Diencephalon (tissue), 2 donors: Measurements from ENCODE around the genes RSPH10B and NXPH1.

GRCh38 chr7:5970372-5970814 is at the start of gene RSPH10B:
TSS of gene RSPH10B (minus strand) at chr7:5970689.
- RAMPAGE, long total RNA, result no peak

- RAMPAGE, long total RNA, result no peak
Measured at GRCh38 chr7:6055345-6055734, 3.6 kb downstream of the EIF2AK1 start.

GRCh38 chr7:6106257-6106954 is 1.7 kb downstream of the USP42 start:
- RAMPAGE, long total RNA, result no peak

GRCh38 chr7:6269542-6269790 is 3.0 kb downstream of the CYTH3 start:
- RAMPAGE, long total RNA, result no peak

DNA sequence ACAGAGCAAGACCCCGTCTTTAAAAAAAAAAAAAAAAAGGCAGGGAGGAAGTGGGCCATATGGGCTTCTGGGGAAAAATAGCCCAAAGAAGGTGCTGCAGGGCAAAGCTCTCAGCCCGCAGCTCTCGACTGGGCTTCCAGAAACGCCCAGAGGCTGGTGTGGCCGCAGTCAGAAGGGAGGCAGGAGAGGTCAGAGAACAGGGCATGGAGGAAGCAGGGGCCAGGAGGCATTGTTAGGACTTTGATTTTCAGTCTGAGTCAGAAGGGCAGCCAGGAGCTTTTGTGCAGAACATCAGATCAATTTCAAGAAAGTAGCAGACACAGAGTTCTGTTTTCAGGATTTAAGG is 35.3 kb upstream of the CYTH3 start:
- RAMPAGE, long total RNA, result no peak

DNA sequence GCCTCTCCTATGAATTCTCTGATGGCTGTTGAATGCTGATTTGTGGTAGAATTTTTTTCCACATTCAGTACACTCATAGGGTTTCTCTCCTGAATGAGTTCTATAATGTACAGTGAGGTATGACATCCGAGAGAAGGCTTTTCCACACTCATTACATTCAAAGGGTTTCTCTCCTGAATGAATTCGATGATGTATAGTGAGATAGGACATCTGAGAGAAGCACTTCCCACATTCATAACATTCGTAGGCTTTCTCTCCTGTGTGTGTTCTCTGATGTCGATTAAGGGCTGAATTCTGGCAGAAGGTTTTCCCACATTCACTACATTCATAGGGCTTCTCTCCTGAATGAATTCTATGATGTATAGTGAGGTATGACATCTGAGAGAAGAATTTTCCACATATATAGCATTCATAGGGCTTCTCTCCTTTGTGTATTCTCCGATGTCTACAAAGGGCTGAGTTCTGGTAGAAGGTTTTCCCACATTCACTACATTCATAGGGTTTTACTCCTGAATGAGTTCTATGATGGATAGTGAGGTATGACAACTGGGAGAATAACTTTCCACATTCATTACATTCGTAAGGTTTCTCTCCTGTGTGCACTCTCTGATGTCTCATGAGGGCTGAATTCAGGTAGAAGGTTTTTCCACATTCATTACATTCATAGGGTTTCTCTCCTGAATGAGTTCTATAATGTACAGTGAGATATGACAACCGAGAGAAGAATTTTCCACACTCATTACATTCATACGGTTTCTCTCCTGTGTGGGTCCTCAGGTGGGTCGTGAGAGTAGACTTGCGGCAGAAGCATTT is 15.7 kb downstream of the ZNF12 start:
- RAMPAGE, long total RNA, result no peak

GRCh38 chr7:6729270-6729978 is 22.7 kb upstream of the ZNF12 start:
- RAMPAGE, long total RNA, result no peak

DNA sequence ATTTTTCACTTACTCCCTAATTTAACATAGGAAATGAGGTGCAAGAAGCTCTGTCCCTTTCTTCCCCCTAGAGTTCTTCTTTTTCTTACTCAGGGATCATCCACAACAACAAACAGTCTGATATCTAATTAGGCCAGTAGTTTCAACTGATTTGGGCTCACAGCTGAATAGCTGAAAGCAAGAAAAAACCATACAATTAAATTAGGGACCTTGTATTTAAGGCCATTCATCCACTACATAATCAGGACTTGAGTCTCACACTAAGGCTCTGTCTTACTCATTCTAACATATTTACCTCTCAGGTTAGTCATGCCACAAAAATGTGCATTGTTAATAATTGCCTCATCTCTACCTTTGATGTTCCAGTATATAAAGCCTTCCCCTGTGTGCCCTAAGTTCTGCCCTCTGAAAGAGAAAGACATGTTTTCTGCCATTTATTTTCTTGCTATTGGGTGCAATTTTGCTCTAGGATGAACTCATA is 5.4 kb upstream of the C1GALT1 start:
- RAMPAGE, long total RNA, result no peak

DNA sequence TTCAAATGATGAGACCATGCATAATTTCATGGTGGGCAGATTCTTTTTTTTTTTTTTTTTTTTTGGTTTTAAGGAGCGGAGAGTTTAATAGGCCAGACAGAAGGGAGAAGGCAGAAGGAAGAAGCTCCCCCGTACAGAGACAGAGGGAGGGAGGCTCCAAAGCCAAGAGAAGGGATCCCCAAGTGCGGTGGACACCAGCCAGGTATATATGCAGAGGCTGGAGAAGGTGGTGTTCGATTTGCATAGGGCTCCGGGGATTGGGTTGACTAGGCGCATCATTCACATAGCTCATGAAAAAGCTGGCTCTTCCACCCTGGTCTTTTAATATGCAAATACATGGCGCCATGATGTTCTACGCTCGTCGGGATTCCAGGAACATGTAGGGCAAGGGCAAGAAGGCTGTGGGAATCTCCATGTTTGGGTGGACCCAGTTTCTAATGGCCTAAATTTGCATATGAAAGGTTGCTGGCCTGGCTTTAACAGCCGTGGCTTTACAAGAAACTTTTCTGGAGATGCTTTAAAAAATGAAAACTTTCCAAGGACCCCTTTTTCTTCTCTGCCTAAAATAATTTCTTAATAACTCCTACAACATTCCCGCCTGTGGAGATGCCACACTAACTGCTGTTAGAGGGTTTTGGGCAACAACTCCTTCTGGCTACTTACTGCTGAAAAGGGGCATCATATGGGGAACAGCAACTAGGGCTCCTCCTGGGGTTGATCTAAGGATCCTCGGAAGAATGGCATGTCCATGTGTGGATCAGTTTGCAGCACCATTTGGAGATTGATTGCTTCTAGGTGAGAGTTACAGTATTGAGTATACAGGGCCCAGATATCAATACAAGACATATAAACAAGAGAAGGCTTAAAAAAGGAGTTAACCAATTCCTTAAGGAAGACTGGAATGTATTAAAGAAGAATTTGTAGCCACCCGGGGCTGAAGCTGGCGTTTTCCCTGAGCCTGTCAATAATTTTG is 28.3 kb downstream of the C1GALT1 start:
- RAMPAGE, long total RNA, result no peak

GRCh38 chr7:7569684-7570235 is 3.1 kb downstream of the MIOS start:
- RAMPAGE, long total RNA, result no peak

- RAMPAGE, long total RNA, result no peak
Measured at GRCh38 chr7:7573325-7573944, 6.8 kb downstream of the MIOS start.

GRCh38 chr7:7641996-7642502 is 1.5 kb downstream of the UMAD1 start:
- RAMPAGE, long total RNA, result no peak

DNA sequence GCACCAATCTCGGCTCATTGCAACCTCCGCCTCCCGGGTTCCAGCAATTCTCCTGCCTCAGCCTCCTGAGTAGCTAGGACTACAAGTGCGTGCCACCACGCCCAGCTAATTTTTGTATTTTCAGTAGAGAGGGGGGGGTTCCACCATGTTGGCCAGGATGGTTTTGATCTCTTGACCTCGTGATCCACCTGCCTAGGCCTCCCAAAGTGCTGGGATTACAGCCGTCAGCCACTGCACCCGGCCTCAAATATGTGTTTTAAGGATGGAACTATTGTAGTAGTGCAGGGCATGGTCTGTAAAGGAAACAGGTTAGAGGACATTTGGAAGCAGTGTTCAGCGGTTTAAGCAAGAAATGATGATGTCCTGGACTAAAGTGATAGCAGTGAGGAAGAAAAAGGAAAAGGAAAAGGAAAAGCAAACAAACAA is 12.7 kb upstream of the RPA3 start:
- RAMPAGE, long total RNA, result no peak

GRCh38 chr7:7795272-7795723 is 76.9 kb upstream of the RPA3 start:
- RAMPAGE, long total RNA, result no peak

DNA sequence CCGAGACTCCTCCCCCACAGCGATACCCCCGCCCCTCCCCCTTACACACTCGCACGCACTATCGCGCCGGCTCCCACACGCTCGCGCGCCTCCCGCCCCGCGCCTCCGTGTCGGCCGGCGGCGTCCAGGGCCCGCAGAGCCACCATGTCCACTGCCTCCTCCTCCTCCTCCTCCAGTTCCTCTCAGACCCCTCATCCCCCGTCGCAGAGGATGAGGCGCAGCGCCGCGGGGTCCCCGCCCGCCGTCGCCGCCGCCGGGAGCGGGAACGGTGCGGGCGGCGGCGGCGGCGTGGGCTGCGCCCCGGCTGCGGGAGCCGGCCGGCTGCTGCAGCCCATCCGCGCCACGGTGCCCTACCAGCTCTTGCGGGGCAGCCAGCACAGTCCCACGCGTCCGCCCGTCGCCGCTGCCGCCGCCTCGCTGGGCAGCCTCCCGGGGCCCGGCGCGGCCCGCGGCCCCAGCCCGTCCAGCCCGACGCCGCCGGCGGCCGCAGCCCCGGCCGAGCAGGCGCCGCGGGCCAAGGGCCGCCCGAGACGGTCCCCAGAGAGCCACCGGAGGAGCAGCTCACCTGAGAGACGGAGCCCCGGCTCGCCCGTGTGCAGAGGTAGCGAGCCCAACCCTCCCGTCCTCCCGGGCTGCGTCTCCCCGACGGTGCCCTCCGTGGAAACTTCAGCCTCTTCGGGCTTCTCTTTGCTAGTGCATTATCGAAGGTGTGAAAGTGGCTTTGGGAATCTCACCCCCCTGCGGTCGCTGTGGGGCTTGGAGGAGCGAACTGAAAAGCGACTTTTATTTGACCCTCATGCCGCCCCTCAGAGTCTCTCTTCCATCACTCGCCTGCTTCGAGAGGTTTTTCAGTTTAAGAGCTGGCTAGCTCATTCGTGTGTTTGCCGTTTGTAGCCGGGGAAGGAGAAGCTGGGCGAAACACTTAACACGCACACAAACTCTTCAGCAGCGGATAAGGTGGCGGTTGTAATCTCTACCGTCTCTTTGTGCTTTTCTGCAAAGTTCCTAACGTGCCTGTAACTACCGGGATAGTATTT is 929 bp downstream of the GLCCI1 start:
- RAMPAGE, long total RNA, result no peak

DNA sequence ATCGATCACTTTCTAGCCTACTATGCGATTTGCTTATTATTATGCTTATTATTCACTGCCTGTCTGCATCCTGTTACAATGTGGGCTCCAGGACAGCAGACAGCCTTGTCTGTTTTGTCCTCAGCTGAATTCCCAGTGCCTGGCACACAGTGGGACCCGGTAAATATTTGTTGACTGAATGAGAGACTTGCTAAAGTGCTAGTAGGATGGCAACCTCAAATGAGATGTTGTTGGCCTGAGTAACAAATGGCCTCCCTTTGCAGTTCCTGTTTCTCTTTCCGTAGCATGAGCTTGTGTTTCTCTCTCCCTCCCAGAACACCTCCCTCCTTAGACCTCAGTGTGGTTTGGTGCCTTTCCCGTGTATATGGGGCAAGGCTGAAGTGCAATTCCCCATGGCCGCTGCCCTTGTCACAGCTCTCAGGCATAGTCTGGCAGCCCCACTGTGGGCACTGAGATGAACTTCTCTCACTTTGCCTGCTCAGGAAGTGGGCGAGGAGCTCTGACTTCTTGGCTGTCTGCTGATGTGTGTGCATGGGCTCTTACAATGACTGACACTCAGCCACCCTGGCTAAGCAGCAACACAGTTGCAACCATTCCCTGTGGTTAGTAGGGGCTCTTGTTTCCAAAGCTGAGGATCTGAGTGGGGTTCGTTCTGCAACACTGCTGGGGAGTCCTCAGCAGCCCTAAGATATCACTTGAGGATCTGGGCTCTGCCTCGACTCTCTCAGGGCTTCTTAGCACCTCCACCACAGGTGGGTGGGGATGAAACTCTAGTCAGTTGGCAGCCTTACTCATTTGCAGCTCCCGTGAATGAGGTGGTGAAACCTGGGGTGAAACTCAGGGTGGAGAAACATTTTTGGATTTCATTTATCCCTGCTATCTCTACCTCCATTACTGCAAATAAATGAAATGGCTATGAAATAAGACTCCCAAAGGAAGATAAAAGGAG is 136.1 kb downstream of the ICA1 start:
- RAMPAGE, long total RNA, result no peak

- RAMPAGE, long total RNA, result no peak
Measured at GRCh38 chr7:8433395-8433877, at the start of gene NXPH1. TSS of gene NXPH1 (plus strand) at chr7:8433609.

GRCh38 chr7:8638002-8638339 is 204.6 kb downstream of the NXPH1 start:
- RAMPAGE, long total RNA, result no peak

GRCh38 chr7:10584302-10584558 is 355.7 kb downstream of the NDUFA4 start:
- RAMPAGE, long total RNA, result no peak

DNA sequence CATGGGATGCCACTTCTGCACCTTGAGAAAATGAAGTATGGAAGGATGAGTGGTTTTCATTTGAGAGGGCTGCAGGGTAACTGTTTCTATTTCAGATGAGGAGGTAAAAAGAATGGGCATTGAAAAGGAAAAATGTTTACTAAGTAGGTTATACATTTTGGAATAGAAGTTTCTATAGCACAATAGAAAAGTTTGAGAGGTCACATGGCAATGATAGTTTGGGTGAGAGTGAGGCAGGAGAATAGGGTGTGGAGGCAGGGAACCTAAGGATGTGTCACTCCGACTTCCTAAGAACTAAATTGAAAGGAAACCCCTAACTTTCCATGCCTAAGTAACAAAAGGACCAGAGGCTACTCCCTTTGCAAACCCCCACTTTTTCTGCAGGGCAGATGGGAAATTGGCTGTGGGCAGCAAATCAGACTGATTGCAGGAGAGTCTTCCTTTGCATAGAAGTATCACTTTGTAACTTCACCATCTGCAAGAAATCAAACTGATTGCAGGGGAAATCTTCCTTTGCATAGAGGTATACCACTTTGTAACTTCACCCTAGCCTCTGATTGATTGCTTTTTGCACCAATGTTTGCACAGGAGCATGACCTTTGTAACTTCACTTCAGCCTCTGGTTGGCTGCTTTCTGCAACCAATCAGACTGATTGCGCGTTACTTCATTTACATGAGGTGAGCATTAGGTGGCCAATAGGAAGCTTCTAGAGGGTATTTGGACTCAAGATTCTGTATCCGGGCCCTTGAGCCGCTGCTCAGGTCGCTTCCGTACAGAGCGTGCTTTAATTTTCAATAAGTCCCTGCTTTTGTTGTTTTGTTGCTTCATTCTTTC is 867 bp upstream of the PHF14 start:
- RAMPAGE, long total RNA, result no peak